SUDHL5 (cell line): ENCODE measurements around a stretch of chr5.

DNA sequence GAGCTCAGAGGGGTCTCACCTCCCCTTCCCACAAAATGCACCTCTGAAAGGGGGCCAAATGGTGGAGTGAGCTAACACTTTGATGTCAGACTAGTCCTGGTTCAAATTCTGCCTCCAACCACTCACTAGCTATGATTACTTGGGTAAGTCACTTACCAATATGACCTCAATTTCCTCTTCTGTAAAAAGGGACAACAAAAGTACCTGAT, 1.9 kb downstream of the CD74 start:
- PRO-cap: no peak

DNA sequence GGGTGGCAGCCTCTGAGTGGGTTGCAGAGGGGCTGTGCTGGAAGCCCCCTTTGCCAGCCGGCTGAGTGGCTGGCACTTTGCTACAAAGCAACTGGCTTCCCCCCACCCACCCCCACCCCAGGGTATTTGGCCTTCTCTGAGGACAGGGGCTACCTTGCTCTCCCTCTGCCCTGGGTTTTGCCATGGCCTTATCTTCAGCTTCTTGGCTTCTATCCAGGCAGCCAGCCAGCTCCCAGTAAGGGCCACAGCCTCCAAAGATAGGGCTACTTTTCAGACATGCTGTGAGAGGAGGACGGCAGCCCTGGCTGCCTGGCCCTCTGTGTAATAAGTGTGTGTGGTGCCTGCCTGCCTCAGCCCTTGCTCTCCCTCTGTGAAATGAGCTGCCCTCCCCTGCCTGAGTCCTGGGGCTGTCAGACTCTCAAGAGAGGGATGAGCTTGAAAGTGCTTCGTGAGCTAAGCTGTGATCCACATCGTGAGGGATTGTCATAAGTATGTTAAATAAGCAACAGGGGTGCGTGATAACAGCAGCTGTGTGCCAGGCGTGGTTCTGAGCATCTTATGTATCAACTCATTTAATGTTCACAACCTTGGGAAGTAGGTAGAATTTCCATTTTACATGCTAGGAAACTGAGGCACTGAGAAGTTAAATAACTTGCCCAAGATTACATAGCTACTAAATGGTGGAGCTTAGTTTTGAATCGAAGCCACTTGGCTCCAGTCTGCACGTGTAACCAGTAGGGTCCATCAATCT, 8.1 kb downstream of the NDST1 start:
- PRO-cap: no peak

GRCh38 chr5:150600039-150600470, 40.4 kb upstream of the SYNPO start:
- PRO-cap: no peak

GRCh38 chr5:150638680-150639736, 1.5 kb upstream of the SYNPO start:
- PRO-cap: no peak

GRCh38 chr5:150648798-150649415, 8.4 kb downstream of the SYNPO start:
- PRO-cap: no peak

GRCh38 chr5:150652009-150652339, 9.1 kb upstream of the MYOZ3 start:
- PRO-cap: no peak

GRCh38 chr5:150693202-150693527, 7.7 kb downstream of the RBM22 start:
- PRO-cap: no peak

GRCh38 chr5:150699410-150699880, 1.4 kb downstream of the RBM22 start:
- PRO-cap: no peak

- PRO-cap: unidirectional peak, plus-strand start at chr5:150700691
These were observed 476 bp downstream of the RBM22 start for GRCh38 chr5:150700271-150700901.

GRCh38 chr5:150763118-150763920, 4.5 kb upstream of the DCTN4 start:
- PRO-cap: no peak

DNA sequence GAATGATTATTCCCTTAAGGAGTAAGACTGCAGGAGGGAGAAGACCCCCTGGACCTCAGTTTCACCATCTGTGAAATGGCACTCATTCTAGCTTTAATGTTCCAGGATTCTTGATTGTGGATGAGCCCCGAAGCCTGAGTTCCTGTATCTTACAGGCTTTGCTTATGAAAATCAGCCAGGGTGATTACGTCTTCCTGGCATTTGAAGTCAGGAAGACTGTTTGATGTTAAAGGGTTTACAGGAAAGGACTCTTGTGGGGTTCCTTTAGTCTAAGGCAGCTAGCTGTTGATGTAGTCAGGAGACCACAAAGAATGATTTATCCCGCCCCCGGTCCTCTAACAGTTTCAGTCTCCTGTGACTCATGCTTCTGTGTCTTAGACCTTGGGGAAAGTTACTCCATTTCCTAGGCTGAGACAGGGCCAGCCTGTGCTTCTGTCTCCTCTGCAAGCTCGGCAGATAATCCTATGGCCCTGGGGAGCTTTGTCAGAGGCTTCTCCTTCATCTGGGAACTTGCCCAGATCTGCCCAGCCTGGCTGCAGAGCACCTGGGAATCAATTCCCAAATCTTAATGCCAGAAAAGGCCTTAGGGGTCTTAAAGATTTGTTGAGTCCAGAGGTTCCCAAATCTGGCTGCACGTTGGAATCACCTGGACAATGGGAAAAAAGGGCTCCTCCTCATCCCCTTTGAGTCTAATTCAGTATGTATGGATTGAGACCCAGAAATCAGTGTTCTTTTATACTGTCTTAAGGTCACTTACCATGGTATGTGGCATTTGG, 11.7 kb downstream of the SMIM3 start:
- PRO-cap: no peak

DNA sequence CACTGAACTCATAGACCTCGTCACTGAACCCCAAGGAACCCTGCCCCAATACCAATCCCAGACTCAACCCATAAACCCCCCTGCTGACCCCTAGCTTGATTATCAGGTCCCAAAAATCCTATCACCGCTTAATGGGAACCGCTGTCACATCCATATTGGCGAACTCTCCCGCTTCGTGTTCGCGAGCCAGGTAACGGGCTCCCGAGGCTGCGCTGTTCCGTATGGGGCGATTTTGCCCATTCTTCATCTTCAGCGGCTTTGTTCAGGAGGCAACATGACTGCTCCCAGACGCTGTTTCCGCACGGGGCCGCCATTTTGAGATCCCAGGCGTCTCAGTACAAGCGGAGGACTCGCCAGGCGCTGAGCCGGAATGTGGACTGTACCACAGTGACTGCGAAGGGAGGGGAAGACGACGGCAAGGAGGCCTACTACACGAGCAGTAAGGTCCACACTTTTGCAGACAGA, 41.5 kb upstream of the ZNF300 start:
- PRO-cap: no peak

DNA sequence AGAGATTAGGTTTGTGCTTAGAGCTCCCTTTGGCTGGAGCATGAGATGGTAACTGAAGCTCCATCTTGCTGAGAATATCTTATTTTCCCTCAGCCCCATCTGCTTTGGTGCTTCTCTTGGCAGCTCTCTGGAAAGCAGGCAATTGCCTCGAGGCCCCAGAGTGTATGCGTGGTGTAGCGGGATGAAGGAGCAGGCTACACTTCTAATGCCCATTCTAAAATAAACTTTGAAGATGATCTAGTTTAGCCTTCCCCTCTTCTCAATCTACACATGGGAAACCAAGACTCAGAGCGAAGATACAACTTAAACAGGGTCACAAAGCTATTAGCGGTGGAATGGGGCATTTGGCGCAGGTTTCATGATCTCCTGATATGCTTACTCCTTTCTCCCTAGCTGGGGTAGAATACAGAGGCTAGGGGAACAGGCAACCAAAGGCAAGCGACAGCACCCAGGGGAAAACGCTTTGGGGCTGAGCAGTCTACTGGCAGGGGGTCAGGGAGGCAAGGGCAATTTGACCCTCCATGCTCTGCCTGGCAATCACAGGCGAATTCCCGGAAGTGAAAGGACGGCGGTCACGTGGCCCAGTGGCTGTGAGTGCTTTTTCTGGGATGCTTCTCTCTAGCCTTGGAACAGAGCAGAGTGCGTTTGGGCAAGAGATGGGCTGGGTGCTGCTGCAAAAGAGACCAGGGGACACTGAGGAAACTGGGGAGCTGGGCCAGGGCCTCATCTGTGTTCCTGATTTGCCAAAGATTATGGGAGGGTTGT, 5.5 kb downstream of the GPX3 start:
- PRO-cap: no peak

DNA sequence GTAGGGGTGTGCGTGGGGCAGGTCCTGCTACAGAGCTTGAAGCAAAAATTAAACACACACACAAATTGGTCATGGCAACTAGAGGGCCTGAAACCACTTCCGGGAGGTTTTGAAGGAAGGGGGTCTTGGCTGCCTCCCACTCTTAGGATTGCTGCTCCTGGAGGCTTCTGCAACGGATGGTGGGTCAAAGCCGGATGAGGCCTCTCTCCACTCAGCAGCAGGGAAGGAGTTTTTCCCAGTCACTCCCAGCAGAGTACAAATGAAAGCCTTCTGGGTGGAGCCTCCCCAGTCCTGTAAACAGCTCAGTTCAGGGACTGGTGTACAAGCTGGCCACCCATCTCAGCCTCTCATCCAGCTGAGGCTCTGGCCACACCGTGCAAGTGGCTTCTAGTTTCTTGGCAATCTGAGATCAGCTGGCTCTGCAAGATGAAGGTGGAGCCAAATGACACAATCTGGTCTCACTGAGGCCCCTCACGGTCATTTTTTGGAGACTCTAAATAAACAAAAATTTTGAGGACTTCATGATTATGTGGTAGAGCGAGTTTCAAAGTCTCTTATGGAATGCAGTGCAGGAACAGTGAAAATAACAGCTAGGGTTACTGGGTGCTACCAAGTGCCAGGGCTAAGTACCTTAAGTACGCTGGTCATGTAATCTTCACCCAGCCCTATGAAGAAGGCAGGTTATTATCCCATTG, 10.0 kb downstream of the GPX3 start:
- PRO-cap: no peak

- PRO-cap: no peak
These were observed 5.0 kb downstream of the TNIP1 start for GRCh38 chr5:151075655-151076367.

DNA sequence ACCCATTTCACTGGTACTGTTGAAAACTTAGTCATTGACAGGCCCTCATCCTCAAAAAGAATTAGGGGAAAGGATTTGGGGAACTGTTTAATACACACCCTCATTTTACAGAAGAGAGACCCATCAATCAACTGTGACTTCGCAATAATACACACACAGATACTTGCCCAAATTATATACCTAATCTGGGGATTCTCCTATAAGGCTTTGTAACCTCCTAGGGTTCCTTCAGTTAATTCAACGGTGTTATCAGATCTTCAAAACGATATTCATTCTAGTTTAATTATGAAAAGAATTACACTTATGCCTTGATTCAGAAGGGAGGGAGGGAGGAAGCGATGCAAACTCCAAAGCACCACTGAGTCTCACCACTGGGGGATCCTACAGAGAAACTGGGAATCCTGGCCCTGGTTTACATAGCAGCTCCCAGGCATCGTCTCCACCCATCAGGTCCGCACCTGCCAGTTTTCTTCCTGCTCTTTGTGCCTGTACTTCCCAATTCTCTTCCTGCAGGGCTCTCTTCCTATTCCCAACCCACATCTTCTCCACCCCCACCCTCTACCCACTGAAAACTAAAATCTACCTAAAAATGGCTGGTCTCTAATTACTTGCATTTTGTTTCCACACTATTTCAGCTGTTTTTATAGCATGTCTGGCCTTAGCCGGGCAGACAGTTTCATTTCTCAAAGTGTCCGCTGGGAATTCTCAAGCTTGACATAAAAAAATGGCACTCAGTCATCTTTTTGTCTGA, 1.4 kb upstream of the TNIP1 start:
- PRO-cap: no peak

DNA sequence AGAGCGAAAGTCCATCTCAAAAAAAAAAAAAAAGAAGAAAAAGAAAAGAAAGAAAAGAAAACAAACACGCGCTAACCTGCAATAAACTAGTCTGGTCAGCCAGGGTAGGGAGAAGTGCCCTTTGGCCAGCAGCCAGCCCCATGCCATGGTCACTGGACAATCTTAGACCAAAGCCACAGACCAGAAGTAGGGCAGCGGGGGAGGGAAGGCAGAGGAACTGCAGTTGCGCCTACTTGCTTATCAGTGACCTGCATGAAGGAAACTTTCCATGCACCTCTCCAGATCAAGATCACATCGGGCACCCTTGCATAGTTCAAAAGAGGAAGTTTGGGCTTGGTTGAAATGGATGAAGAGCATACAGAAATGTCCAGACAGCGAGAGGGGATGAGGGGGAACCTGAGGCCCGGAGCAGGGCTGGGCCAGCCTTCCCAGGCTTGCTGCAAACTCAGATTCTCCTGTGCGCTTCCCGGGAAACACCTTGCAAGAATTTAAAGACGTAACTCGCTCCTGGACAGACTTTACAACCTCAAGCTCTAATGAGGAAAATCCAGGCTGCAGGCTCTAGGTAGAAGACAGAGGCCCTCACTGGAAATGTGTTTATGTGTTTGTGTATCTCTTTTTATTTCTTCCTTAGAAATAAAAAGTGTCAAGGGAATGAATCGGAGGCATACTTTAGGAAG, 19.4 kb upstream of the TNIP1 start:
- PRO-cap: no peak

DNA sequence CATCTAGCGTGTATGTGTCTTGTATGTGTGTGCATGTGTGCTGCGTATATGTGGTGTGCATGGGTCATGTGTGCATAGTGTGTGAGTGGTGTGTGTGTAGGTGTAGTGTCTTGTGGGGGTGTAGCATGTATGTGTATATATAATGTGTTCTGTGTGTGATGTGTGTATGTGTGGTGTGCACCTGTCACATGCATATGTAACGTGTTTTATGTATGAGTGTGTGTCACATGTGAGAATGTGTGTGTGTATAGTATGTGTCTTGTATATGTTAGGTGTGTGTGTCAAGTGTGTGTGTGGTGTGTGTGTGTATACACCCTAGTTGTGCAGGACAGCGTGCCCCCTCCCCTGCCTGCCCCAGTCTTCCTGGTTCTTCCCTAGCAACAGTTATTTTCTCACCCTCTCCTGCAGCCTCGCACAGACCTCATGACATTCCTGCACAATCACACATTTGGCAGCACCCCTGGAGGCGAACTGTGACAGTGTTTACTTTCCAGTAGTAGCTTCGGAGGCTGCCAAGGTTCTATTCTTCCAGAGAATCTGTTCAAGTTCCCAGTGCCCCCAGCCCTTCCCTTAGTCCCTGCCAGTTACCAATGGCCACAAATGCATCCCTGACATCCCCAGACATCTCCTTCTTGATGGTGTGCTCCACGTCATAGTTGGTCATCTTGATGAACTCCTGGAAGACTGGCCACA, 27.2 kb upstream of the TNIP1 start:
- PRO-cap: no peak

GRCh38 chr5:151124102-151124709, 33.4 kb downstream of the ANXA6 start:
- PRO-cap: bidirectional peak, plus-strand start at chr5:151124468, minus-strand start at chr5:151124188

GRCh38 chr5:151263825-151264618, 11.0 kb downstream of the GM2A start:
- PRO-cap: no peak